Mesenchymal stem cell of adipose (primary cell): Measurements from ENCODE around the gene ZNG1C.

DNA sequence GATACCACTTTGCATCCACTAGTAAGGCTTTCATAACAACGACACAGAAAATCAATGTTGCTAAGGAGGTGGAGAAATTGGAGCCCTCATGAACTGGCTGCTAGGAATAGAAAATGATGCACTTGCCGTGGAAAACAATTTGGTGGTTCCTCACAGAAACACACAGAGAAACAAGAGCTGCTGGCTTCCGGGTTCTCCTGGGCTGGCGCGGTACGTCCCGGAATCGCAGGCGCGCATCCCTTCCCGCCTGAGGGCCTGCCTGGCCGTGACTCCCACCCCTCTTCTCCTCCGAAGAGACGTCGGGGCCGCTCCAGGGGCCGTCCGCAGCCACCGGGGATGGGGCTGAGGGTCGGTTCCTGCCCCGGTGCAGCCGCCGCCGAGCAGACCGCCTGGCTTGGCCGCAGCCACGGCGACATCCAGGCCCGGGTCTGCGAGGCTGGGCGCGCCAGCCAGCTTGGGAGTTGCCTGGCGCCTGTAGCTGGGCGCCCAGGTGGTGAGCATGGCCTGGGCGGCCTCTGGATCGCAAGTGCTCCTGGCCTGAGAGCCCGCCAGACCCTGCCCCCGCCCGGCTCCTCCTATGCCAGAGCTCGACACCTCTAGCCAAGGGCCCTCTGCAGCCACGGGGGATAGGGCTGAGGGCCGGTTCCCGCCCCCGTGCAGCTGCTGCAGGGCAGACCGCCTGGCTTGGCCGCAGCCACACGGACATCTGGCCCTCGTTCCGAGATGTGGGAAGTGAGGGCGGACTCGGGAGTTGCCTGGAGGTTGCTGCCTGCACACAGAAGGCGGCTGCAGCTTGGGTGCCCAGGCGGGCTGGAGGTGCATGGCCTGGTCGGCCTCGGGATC is 1647.5 kb downstream of the SPATA31A7 start:
- CAGE, long polyA plus RNA: no peak

DNA sequence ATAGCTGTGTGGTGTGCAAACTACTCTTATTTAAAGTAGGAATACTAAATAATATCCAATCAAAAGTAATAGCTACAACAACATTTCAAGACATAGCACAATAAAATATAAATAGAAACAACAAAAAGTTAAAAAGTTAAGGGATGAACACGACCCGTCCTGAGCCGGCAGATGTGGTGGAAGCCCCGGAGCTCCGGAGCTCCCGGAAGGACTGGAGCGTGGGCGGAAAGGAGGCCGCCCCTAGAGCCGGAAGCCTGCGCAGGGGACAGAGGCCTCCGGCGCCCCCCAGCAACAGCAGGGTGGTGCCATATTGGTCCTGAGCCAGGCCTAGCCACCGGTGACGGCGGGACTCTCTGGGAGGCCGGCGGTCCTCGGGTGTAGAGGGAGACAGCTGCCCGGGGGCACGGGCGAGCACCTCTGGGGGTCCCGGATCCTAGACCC is 1472.3 kb downstream of the FOXD4L5 start:
- CAGE, long polyA plus RNA: no peak

GRCh38 chr9:65877176-65877648 is 140.3 kb downstream of the FOXD4L4 start:
- CAGE, long polyA plus RNA: no peak

GRCh38 chr9:66269355-66270194 is 532.6 kb downstream of the FOXD4L4 start:
- CAGE, long polyA plus RNA: no peak

DNA sequence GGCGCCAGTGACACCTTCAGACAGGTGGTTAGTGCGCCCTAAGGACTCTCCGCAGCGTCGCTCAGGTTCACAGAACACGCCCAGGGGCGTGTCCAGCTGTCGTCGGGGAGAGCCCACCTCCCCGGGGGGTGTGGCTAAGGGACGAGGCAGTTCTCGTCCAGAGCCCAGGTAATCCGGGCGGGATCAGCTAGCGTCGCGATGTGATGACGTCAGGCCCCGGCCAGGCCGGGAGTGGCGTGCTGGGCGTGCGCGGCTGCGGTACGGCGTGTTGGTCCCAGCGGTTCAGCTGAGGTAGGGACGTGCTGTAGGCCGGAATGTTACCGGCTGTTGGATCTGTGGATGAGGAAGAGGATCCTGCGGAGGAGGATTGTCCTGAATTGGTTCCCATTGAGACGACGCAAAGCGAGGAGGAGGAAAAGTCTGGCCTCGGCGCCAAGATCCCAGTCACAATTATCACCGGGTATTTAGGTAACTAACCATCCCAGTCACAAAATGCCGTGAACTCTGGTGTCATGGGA is at the start of gene ZNG1C:
Gene ZNG1C, plus strand, starts transcription at position 266 of the 518 bp plus-strand sequence.
- CAGE, long polyA plus RNA: no peak

GRCh38 chr9:68418111-68418858 is 61.9 kb downstream of the PGM5 start:
- CAGE, long polyA plus RNA: no peak

DNA sequence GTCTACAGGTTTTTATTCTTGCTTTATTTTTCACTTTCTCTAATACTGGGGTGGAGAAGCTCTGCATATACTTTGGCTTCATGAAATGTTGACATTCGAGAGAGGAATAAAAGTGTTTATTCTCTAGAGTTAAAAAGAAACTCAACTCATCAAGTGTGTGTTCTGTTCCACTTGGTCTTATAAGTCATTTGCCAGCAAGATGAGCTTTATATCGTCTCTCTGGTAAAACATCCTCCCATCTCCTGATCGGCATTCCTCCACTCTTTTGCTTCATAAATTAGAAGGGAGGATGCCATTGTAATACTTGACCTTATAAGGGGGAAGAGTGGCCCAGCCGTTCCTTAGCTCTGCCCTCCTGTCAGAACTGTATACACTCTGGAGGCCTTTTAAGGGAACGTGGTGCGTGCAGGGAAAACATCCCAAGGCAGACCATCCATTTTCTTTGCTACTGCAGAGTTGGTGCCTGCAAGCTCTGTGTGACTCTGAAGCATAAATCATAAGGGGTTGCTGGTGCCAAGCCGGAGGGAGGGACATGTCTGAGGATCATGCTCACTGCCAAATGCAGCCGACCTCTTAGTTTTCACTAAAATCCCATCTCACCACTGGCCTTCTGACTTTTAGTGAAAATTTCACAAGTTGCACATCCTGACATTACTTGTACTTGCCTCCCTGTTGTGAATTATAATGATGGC is 90.4 kb downstream of the PGM5 start:
- CAGE, long polyA plus RNA: no peak

GRCh38 chr9:68506112-68506431 is 34.6 kb downstream of the TMEM252 start:
- CAGE, long polyA plus RNA: no peak

DNA sequence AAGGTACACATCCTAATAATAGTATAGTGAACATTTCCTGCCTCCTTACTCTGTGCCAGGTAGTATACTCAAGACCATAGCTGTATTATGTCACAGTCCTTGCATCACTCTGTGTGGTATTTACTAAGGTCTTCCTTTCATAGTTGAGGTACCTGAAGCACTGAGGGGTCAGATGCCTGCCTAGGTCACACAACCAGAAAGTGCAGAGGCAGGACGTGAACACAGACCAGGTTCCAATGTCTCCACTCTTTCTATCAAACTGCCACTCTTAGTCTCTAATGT is 64.3 kb upstream of the PIP5K1B start:
- CAGE, long polyA plus RNA: no peak

DNA sequence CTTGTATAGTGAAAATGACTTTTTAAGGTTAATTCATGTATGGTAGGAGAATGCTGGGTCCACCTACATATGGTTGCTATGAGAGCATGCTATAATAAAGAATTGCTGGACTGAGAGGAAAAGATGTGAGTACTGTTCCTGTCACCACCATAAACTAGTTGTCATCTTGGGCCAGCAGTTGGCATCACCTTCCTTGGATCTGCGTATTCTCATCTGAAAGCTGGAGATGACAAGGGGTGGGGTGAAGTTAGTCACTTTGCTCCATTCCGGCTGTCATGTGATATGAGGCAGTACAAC is 33.3 kb downstream of the PIP5K1B start:
- CAGE, long polyA plus RNA: no peak

GRCh38 chr9:68799319-68799784 is 19.5 kb downstream of the PABIR1 start:
- CAGE, long polyA plus RNA: no peak

GRCh38 chr9:68805219-68805624 is 25.4 kb downstream of the PABIR1 start:
- CAGE, long polyA plus RNA: no peak

DNA sequence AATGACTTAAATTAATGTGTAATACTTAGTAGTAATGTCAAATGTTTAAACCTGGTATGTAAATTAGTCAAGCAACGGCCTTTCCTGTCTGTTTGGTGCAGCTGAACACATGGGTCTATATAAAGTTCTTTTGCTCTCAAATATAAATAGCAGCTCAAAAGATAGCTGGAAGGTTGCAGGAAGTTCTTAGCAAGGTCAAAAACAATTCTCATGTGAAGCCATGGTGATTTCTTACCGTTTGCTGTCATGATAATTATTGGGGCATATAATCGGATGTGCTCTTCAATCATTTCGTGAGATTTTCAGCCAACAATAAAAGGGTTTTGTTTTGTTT is 71.8 kb downstream of the PRKACG start:
- CAGE, long polyA plus RNA: no peak

DNA sequence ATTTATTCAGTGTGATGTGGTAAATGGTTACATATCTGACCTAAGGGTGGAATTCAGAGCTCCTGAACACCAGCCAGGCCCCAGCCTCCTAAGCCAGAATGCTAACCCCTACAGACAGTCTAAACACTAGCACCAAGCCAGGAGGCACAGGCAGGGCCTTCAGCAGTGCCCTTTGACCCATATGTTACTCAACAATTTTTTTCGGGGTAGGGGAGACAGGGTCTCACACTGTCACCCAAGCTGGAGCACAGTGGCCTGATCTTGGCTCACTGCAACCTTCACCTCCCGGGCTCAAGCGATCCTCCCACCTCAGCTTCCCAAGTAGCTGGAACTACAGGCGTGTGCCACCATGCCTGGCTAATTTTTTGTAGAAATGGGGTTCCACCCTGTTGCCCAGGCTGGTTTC is 40.2 kb downstream of the PRKACG start:
- CAGE, long polyA plus RNA: no peak

DNA sequence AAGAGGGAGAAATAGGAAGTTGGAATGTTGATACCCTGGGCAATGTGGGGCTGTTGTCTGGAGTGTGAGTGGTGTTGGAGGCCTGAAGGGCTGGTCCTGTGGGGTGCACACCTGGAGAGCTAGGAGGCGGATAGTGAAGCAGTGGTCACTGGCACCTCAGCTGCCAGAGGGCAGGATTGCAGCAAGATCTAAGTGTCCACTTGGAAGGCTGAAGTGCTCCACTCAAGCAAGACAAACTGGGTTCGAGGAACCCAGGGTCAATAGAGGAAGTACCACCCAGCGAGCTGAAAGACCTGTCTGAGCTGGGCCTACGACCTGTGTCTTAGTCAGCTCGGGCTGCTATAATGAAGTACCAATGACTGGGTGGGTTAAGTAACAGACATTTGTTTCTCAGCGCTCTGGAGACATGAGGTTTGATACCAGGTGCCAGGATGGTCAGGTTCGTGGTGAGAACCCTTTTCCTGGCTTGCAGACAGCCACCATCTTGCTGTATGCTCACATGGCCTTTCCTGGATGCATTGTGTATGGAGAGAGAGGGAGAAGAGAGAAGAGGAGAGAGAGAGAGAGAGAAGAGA is 39.6 kb upstream of the TJP2 start:
- CAGE, long polyA plus RNA: no peak

DNA sequence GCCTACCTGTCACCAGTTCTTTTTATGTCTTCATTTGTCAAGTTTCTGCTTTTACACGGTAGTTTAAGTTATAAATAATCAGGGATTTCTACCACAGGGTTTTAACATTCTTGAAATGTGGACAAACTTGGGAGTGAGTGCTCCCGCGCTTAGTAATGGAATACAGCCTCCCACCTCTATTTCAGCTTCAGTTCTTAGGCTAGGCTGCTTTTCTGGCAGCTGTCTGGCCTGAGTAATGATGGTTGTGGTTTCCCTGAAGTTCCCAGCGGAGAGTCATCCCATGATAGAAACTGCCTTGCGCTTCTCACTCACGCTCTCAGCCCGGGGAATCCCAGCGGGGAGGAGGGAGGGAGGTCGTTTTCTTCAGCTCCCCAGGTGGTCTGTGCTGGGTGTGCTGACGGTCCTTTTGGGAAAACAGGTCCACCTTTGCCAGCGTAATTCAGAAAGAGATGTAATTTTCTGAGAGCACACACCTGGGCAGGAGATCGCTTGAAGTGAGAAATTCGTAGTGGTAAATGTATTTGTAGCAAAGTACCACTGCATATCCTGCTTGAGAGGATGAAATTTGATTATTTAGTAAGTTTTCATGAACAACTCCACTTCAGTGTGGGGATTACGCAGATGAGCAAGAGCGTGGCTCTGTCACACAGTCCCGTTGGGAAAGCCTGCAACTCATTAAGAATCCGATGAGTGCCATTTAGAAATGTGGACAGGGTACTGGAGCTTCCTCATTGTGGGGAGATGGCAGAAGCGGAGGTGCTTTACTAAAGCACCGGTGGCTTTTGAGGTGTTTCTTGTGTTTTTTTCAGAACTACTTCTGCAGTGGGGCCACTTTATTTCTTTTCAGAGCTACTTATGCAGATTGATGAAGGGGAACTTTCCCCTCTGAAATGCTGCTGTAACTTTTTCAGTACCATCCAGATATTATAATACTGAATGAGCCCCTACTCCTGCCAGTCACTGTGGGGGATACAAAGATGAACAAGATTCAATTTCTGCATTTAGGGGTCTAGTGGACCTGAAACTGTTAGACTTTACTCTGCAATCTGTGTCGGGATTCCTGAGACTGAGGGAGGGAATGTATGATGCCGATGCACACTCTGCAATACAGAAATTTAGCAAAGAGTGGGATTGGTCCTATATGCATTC is 1.3 kb downstream of the TJP2 start:
- CAGE, long polyA plus RNA: no peak

- CAGE, long polyA plus RNA: no peak
Measured at GRCh38 chr9:69176587-69177580, 2.8 kb downstream of the TJP2 start.

GRCh38 chr9:69177581-69178090 is 3.6 kb downstream of the TJP2 start:
- CAGE, long polyA plus RNA: no peak

GRCh38 chr9:69187257-69187858 is 13.3 kb downstream of the TJP2 start:
- CAGE, long polyA plus RNA: no peak

- CAGE, long polyA plus RNA: no peak
Measured at GRCh38 chr9:69207338-69207914, 33.3 kb downstream of the TJP2 start.